HT1080 (cell line): ENCODE results near the gene RASD2.

GRCh38 chr22:32850849-32851538, 49.5 kb downstream of the TIMP3 start:
RAMPAGE:
- cytosol, long total RNA, result no peak
- long total RNA, result no peak
- nucleus, long total RNA, result no peak

DNA sequence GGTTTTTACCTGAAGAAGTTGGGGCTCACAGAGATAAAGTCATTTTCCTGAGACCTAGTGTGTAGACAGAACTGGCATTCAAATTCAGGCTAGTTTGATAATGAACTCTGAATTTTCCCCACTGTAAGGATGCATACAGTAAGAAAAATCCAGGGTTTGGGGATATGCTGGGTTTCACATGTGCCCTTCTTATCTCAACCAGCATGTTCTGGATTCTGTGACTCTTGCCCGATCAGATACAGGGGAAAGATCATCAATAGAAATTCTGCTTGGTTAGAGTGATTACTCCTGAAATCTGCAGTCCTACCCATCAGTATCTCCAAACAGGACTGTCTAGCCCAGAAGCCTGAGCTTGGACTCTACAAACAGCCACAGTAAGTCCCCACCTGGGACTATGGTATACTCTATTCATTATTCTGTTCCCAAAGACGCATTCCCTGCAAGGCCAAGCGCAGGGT, 62.3 kb downstream of the TIMP3 start:
RAMPAGE:
- cytosol, long total RNA, result no peak
- long total RNA, result no peak
- nucleus, long total RNA, result no peak

DNA sequence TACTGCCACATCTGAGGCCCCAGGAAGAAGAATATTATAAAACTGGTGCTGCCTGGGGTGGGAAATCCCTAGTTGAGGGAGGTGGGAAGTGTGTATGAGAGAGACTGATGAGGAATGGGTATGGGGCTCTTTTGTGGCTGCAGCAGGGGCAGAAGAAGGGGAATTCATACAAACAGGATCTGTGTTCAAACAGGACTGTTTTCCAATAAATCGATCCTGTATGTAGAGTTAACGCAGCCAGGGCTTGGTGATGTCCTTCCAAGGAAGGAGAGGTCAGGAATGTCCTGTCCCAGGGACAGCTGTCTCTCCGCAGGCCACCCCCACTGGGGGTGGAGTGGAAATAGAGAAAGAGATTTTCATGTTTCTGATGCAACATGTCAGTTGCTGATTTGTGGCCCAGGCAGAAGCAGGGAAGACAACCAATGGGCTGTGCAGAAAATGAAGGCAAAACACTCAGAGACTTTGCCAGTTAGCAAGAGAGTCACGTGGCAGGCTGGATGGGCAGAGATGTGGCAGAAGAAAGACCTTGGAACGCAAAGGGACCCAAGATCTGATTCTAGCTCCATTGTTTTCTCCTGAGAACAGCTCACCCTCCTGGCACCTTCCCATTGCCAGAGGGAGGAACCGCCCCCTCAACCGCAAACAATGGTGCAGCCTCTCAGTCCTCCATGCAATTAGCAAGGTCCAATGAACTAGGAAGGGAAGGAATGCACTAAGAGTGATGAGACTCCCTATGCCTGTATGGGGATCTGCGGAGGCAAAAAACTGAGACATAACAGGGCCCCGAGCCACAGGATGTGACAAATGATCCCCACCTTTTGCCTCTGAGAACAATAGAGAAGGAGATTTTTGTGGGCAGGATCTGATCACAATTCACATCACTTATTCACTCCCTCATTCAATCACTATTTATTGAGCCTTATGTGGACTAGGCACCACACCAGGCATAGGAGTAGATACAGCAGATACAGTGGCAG, 71.0 kb downstream of the SYN3 start:
RAMPAGE:
- cytosol, long total RNA, result no peak
- long total RNA, result no peak
- nucleus, long total RNA, result no peak

DNA sequence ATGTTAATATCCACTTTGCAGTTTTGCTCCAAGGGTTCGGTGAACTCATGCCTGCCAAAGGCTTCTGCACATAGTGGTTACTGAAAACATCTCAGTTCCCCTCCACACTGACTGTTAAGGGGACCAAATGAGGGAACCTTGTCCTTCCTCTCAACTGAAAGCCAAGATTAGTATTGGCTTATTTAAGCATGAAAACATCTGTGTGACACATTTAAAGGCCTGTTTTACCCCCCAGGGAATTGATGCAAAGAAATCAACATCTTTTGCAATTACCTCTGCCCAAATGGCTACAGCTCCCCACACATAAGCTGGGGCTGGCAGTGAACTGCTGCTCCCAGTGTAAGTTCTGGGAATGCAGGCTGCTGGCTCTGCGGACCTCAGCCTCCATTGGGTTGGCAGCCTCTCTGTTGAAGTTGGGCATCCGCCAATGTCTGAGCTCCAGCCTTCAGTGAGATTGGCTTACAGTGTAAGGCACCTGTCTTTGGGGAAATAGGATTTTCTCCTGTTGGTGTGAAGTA, 213.3 kb upstream of the SYN3 start:
RAMPAGE:
- cytosol, long total RNA, result no peak
- long total RNA, result no peak
- nucleus, long total RNA, result no peak

GRCh38 chr22:33272052-33272611, 214.0 kb upstream of the SYN3 start:
RAMPAGE:
- cytosol, long total RNA, result no peak
- long total RNA, result no peak
- nucleus, long total RNA, result no peak

RAMPAGE:
- cytosol, long total RNA, result no peak
- long total RNA, result no peak
- nucleus, long total RNA, result no peak
These were observed 274.3 kb upstream of the SYN3 start for GRCh38 chr22:33332362-33333026.

DNA sequence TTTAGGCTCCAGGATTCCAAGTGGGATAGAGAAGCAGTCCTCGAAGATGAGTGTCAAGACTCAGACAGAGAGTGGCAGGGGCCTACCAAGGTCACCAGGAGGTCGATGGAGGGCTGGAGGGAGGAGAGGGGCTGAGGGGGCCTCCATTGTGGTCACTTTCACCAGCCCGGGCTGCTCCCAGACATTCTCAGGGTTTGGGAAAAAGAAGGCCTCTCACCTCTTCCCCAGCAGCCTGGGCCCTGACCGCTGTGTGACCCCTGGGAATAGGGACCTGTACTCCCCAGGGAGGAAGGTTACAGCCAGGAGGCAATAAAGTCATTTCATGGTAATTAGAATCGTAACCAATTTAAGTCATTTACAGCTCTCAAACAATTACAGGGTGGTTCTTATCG, 37.7 kb downstream of the ISX start:
RAMPAGE:
- cytosol, long total RNA, result no peak
- long total RNA, result no peak
- nucleus, long total RNA, result no peak

DNA sequence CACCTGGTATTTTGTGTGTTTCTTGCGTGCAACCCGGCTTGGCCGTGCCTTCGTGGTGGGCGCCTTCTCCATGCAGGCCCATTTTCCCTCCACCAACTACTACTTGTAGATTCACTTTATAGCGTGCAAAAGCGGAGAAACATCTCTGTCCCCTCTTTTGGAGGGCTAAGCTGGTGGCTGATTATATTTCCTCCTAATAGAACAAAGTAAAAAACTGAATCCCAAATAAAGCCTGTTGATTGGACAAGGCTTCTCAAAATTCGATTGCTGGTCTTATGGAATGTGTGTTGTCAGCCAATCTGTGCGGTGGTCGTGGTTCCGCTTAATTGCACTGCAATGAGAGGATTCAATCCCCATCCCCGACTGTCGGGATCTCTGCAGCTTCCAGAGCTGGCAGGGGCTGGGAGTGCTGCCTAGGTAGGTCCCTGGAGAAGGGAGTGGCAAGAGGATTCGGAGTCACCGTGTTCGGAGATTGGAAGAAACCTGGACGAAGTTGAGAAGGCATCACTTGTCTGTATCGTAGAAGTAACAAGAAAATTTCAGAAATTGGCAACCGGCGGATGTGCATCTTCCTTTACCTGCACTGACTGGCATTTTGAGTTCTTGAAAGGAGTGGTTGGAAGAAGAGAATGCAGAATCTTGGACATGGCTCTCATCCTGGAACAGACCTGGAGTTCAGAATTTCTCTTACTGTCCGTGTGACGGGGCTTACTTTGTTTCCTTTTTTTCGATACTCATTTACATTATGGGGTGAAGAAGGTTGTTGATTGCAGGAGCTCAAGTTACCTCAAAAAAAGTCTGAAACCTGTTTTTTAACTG, 1.1 kb downstream of the HMGXB4 start:
RAMPAGE:
- cytosol, long total RNA, result no peak
- long total RNA, result no peak
- nucleus, long total RNA, result no peak

RAMPAGE:
- cytosol, long total RNA, result no peak
- long total RNA, result no peak
- nucleus, long total RNA, result no peak
These were observed 1.8 kb downstream of the TOM1 start for GRCh38 chr22:35301257-35302088.

DNA sequence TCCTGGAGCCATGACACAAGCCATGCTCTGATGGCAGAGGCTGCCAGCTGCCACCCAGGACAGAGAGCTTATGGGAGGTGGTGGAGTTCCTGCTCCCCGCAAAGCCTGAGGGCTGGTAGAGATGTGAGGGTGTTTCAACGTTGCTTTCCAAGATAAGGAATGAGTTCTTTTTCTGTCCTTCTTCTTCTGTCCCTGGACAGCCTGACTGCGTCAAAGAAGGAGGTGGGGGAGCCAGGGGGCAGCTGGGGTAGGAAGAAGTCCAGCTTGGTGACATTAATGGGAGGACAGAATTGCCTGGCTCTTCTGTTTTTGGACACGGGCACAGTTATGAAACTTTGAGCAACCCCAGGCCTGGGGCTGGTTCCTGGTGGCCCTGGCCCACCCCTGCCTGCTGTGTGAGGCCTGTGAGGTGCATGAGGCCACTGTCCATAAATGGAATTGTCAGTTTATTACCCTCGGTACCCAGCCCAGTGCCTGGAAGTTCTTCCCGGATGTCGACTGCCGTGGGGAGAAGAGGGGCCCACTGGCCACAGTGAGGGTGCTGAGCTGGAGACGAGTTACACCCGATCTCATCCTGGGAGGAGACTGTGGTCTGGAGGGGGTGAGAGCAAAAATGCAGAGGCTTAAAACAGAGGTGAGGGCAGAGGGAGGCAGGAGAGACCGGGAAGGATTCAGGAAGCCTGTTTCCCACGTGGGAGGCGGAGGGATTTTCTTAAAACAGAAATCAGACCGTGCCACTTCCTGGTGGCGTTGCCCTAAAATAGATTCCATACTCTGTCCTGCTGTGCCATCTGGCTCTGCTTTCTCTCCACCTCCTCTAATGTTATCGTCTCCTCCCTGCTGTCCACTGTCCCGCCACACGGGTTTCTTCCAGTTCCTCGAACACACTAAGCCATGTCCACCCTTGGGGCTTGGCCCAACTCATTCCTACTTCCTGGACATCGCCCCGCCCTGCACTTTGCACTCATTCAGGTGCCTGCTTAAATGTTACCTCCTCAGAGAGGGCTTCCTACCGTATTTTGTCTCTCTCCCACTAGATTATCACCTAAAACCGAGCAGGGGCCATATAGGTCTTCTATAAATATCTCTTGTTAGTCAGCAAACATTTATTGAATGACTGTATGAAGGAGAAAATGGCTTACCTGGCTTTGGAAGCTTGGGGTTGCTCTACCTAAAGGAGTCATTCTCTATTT, 59.7 kb upstream of the RASD2 start:
RAMPAGE:
- cytosol, long total RNA, result no peak
- long total RNA, result no peak
- nucleus, long total RNA, result no peak

DNA sequence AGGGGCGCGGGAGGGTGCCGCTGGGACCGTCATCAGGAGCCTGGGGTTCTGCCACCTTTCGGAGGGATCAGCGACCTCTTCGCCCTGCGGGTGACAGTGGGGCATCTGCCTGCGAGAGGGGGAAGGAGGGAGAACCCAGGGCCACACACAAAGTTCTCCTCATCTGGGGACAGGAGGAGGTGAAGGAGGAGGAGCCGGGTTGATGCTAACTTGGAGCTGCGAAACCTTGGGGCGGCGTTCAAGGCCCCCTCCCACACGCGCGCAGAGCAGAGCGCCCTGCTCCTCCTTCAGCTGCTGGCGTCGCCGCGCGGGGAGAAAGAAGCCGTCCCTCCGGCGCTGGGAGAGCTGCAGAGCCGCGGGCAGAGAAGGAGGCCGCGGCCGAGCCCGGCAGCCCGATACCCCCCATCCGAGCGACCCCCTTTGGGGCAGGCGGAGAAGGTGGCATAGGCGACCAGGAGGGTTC, at the start of gene RASD2:
TSS of gene RASD2 (plus strand) at position 269 of the 463 bp plus-strand sequence.
RAMPAGE:
- cytosol, long total RNA, result no peak
- long total RNA, result no peak
- nucleus, long total RNA, result no peak

RAMPAGE:
- cytosol, long total RNA, result no peak
- long total RNA, result no peak
- nucleus, long total RNA, result no peak
These were observed 26.3 kb downstream of the MB start for GRCh38 chr22:35590623-35591346.

RAMPAGE:
- cytosol, long total RNA, result no peak
- long total RNA, result no peak
- nucleus, long total RNA, result no peak
These were observed 12.0 kb downstream of the APOL6 start for GRCh38 chr22:35660268-35660703.

GRCh38 chr22:35809673-35810217, 92.1 kb downstream of the APOL5 start:
RAMPAGE:
- cytosol, long total RNA, result no peak
- long total RNA, result no peak
- nucleus, long total RNA, result no peak

DNA sequence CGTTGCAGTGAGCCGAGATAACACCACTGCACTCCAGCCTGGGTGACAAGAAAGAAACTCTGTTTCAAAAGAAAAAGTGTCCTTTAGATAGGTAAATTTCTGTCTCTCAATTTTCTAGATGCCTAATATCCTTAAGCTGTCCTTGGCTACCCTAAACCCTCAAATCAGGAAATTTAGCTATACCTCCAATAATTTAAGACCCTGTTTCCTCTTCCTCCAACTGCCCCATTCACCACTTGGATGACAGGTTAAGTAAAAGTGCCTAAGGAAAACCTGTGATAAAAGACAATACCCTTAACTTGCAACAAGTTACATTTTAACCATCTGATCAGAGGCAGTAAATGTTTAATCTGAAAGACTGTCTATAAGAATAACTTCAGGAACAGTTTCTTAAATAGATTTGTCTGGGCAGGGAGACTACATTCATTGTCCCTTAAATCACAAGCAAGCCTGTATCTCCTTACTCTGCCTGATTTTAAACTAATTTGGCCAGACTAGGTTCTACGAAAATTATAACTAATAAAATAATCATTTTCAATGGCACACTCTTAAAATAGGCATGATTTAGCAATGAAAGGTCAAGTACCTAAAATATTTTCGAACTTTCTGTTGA, 129.1 kb downstream of the APOL5 start:
RAMPAGE:
- cytosol, long total RNA, result no peak
- long total RNA, result no peak
- nucleus, long total RNA, result no peak

DNA sequence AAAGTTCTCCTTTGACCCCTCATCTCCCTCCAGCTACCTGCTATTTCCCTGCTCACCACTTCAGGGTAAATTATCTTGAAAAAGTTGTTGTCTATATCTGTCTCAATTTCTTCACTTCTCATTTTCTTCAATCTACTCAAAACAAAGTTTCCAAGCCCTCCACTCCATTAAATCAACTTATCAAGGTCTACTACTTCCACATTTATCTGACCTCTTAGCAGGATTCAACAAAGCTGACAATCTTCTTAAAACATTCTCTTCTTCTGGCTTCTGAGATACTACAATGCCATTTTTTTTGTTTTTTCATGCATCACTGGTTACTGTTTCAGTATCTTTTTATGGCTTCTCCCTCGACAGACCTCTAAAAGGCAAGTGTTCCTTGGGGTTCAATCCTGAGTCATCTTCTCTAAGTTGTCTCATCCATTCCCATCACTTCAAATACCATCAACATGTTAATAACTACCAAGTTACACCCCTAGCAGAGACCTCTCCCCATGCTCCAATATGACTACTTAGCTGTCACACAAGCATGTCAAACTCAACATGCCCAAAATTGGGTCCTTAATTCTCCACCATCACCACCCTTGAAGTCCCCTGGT, 125.5 kb downstream of the RBFOX2 start:
RAMPAGE:
- cytosol, long total RNA, result no peak
- long total RNA, result no peak
- nucleus, long total RNA, result no peak

RAMPAGE:
- cytosol, long total RNA, result no peak
- long total RNA, result no peak
- nucleus, long total RNA, result no peak
These were observed 1.9 kb downstream of the RBFOX2 start for GRCh38 chr22:36026715-36027078.

GRCh38 chr22:36029039-36029451, 421 bp upstream of the RBFOX2 start:
RAMPAGE:
- cytosol, long total RNA, result no peak
- long total RNA, result no peak
- nucleus, long total RNA, result no peak

GRCh38 chr22:36035959-36036816, 7.6 kb upstream of the RBFOX2 start:
RAMPAGE:
- cytosol, long total RNA, result no peak
- long total RNA, result no peak
- nucleus, long total RNA, result no peak

DNA sequence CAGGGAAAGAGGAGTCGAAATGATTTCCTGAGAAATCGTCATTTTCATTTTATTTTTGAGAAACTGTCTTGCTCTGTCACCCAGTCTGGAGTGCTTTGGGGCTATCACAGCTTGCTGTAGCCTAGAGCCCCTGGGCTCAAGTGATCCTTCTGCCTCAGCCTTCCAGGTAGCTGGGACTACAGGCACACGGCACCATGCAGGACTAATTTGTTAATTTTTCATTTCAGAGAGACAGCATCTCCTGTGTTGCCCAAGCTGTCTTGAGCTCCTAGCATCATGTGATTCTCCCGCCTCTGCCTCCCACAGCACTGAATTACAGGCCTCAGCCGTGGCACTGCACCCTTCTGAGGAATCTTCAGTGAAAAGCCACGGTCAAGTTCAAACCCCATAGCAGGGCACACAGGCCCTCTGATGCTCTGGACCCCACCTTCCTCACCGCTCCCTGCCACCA, 1.9 kb downstream of the APOL2 start:
RAMPAGE:
- cytosol, long total RNA, result no peak
- long total RNA, result no peak
- nucleus, long total RNA, result no peak